Ileum (tissue), 1 donor: Measurements from ENCODE around the genes ACTA1 and ABCB10.

DNA sequence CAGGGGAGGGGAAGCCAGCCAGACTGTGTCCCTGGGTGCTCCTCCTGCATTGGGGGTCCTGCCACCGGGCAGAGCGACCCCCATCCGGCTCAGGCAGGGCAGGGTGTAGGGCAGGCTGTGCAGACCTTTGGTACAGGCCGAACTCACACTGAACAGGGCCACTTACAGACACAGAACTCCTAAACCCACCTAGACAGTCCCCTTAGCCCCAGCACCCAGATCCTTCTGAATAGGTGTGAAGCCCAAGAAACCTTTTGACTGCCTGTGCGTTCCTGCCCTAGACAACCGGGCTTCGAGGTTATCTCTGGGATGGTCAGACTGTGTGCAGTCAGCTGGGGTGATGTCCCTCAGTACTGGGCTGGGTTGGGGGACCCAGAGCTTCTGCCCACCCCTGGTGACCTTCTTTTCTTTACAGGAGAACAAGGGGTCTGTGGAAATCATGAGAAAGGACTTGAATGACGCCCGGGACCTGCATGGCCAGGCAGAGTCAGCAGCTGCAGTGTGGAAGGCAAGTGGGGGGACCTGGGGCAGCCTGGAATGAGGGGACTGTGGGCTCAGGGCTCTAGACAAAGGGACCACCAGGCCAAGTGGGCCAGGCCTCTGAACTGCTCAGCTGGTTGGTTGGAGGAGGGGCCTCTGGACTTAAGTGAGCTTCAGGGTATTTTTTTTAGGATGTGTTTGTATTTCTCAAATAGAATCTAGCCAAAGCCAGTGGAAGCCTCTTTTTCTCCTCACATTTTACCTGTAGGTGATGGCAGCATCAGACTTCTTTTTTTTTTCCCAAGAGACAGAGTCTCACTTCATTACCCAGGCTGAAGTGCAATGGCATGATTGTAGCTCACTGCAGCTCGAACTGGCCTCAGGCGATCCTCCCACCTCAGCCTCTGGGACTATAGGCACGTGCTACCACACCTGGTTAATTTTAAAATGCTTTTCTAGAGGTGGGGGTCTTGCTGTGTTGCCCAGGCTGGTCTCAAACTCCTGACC, 1.7 kb downstream of the RNF187 start:
- PRO-cap = no peak

GRCh38 chr1:228836341-228836824, 101.1 kb downstream of the RHOU start:
- PRO-cap = bidirectional peak, plus-strand start at chr1:228836638, minus-strand start at chr1:228836556

DNA sequence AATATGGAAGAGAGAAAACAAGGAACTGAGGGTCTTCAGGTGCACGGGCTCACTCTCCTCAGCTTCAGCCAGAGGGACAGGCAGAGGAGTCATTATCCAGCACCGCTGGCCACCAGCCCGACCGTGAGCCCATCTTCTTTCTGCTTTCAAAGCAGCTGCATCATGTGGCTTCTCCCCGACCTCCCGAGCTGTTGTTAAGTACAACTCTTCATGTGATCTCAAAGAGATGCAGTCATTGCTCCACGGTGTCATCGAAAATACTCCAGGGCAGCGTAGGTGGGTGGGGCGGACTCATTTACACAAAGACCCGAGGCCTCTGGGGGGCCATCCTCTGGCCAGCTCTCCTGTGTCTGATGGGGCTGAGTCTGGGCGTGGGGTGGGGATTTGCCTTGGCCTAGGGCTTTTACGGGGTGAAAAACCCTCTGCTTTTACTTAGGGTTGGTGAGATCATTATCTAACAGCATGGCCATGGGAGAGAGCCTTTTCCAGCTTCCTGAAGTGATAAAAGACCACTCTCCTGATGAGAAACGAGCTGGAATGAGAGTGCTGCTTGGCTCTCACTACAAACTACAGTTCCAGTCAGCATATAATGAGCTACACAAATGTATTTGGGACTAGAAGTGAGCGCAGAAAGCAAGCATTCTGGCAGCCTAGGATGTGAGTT, 164.9 kb downstream of the RHOU start:
- PRO-cap = no peak

DNA sequence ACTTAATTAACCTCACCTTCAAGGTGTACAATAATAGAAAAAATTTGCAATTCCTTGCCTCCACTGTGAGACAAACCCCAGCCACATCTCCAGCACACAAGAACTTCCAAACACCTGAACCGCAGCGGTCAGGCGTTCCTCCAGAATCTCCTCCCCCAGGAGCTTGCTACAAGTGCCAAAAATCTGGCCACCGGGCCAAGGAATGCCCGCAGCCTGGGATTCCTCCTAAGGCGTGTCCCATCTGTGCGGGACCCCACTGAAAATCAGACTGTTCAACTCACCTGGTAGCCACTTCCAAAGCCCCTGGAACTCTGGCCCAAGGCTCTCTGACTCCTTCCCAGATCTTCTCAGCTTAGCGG, 213.0 kb downstream of the RHOU start:
- PRO-cap = no peak

- PRO-cap = no peak
Measured at GRCh38 chr1:228978663-228979130, 243.4 kb downstream of the RHOU start.

GRCh38 chr1:228989977-228990868, 254.9 kb downstream of the RHOU start:
- PRO-cap = no peak

DNA sequence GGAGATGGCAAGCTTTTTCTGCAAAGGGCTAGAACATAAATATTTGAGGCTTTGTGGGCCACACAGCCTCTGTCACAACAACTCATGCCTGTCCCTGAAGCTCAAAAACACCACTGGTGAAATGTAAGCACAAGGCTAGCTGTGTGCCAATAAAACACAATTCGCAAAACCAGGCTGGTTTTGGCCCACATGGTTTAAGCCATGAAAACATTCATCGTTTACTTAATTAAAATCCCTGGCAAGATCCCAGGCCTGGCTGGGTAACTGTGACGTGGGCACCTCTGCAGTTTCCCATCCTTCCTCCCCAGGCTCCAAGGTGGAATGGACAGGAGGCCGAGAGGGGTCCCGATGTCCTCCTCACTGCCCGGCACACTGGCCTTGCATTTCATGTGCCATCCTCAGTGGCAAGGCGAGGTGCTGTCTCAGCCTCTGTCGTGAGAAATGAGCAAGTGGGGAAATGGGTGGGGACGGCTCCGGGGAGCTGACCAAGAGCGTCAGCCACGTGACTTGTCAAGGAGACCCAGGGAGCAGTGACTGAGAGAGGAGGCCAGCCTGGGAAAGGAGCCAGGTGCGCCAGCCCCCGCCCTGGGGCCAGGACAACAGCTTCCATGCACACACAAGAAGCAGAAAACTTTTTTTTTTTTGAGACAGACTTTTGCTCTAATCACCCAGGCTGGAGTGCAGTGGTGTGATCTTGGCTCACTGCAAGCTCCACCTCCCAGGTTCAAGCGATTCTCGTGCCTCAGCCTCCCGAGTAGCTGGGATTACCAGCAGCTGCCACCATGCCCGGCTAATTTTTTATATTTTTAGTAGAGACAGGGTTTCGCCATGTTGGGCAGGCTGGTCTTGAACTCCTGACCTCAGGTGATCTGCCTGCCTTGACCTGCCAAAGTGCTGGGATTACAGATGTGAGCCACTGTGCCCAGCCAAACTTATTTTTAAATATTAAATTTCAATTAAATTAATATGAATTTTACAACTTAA, 153.0 kb upstream of the RAB4A start:
- PRO-cap = no peak

DNA sequence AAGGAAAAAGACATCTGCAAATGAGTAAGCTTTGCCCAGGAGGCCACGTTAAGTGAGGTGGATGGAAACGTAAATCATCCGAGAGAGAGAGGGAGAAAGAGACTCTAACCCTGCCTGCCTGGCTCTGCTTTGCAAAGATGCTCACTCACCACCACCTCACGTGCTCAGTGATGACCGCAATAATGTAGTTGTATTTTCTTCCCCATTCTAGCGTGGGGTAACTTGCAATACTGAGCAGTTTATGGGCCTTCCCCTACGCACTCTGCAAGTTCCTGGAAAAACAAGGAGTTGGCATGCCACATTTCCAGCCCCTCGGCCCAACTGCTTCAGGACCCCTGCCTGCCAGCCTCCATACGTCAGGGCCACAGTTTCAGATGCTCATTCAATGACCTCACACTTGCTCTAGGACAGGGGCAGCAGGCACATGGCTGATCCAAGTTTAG, 112.6 kb upstream of the RAB4A start:
- PRO-cap = no peak

DNA sequence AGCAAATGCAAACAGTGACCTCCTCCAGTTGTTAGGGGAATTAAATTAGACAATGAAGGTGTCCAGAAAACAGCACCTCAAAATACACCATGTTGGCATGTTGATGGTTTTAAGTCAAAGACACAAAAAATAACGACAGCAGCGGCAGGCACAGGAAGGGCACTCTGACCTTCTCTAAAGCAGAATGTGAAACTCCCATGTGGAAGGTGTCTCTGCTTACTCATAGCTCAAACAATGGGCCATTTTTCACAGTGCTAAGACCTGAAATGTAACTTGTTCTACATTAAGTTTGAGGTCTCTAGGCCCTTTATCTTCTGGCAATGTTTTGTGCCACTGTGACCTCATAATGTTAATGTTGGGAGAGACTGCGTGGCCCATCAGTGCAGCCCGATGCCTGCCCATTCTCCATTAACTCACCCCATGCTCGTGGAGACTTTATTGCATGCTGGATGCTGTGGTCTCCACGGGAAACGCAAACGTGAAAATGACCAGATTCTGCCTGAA, 105.5 kb upstream of the RAB4A start:
- PRO-cap = no peak

DNA sequence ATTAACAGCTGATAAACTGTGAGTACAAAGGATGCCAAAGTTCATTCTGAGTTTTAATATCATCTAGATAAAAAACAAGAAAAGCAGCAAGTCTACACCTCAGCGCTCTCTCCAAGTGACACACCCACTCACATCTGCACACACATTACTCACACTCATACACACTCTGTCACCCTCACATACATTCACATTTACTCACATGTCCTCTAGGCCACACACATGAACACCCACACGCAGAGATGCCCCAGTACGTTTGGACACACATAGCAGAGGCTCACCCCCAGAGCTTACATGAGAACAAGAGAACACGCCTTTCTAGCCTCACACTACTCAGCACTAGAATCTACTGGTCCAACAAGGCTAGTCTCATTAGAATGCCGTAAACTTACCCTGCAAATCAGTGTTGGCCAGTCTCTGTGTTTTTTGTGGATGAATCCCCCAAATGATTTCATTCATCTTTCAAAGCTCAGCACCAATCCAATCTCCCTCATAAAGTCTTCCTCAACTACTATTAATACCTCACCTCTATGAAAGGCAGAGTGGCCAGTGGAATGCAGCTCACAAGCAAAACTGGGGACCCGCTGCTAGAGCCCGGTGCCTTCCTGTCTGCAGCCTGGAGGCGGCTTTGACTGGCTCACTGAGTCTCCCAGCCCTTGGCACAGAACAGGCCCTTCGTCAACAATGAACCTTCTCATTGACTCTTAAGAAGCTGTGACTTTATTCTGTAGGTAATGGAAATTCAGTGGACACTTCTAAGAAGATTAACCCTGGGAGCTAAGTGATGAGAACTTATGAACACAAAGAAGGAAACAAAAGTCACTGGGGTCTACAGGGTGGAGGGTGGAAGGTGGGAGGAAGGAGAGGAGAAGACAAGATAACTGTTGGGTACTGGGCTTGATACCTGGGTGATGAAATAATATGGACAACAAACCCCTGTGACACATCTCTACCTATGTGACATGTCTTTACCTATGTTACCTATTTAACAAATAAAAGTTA, 87.0 kb upstream of the RAB4A start:
- PRO-cap = no peak

DNA sequence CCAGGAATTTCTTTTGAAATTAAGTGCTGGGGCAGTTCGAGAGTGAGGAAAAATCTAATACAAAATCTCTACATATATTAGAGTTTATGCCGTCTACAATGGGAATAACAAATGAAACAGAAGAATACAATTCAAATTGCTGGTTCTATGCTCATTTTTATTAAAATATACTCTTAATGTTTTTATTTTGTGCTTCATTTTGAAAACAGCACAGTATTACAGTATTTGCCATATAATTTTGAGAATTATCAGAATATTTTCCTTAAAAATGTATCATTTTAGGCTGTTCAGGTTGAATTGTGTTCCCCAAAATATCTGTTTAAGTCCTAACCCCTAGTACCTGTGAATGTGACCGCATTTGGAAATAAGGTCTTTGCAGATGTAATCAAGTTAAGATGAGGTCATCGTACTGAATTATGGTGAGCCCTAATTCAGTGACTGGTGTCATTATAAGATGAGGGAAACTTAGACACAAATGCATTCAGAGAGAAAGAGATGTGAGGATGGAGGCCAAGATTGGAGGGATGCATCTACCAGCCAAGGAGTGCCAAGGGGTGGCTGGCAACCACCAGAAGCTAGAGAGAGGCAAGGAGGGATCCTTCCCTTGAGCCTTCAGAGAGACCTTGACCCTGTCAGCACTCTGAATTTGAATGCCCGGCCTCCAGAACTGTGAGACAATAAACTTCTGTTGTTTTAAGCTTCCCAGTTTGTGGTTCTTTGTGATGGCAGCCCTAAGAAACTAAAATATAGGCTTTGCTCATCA, 4.0 kb downstream of the RAB4A start:
- PRO-cap = no peak

- PRO-cap = unidirectional peak, plus-strand start at chr1:229342038; bidirectional peak, plus-strand start at chr1:229342741, minus-strand start at chr1:229342504
Measured at GRCh38 chr1:229341782-229342831, 740 bp downstream of the CCSAP start.

DNA sequence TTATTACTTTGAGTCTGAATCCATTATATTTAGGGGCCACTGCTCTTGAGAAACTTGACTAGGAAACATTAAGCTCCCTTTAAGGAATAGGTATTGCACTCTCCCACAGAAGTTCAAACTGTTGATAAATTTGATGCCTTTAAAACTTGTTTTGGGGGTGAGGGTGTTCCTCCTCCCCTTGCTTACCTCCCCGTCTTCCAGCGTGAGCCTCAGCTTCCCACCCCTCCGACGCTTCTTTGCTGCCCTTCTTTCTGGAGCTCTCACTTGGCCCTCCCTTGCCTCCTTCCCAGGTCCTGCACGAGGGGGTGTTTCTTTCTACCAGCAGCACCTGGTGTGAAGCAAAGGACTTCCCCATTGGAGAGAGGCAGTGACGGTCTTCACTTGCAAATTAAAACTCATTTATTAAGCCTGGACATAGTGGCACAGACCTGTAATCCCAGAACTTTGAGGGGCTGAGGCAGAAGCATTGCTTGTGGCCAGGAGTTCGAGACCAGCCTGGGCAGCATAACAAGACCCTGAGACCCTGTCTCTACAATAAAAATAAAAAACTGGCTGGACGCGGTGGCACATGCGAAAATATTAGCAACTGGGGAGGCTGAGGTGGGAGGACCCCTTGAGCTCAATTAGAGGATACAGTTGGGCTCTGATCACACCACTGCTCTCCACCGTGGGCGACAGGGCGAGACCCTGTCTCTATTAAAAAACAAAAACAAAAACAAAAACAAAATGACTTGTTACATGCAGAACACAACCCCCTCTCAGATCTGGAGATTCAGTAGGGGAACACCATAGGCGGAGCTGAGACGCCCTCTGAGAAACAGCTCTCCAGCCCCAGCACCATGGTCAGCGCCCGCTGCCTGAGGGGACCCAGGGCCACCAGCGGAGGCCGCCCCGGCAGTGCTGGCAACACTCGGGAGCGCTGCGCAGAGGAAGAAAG, 3.5 kb downstream of the ACTA1 start:
- PRO-cap = no peak

- PRO-cap = no peak
Measured at GRCh38 chr1:229433878-229435081, at the start of gene ACTA1. Gene ACTA1, minus strand, starts transcription at chr1:229434094.

DNA sequence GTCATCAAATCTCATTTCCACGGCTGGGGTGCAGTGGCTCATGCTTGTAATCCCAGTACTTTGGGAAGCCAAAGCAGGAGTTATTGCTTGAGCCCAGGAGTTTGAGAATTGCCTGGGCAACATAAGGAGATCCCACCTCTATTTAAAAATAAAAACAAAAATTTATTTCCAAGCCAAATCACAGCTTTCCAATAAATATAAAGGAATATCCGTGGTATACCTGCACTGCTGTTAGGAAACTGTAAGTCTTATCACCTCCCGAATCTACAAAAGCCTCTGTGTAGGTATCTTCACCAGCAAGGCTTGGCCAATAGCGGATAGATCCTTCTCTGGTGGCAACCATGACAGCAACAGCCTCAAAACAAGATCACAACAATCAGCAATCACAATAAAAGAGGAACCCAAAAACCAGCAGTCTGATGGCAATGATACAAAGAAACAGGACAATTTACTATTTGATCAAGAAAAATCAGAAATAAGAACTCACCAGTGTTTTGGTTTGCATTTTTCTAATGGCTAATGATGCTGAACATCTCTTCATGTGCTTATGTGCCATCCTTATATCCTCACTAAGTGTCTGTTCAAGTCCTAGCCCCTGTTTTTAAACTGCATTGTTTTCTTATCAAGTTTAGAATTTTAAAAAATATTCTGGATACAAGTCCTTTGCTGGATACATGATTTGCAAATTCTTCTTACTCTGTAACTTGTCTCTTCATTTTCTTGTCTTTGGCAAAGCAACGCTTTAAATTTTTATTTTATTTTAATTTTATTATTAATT, 8.5 kb downstream of the NUP133 start:
- PRO-cap = no peak

GRCh38 chr1:229509406-229510020, 1.4 kb upstream of the NUP133 start:
- PRO-cap = no peak

DNA sequence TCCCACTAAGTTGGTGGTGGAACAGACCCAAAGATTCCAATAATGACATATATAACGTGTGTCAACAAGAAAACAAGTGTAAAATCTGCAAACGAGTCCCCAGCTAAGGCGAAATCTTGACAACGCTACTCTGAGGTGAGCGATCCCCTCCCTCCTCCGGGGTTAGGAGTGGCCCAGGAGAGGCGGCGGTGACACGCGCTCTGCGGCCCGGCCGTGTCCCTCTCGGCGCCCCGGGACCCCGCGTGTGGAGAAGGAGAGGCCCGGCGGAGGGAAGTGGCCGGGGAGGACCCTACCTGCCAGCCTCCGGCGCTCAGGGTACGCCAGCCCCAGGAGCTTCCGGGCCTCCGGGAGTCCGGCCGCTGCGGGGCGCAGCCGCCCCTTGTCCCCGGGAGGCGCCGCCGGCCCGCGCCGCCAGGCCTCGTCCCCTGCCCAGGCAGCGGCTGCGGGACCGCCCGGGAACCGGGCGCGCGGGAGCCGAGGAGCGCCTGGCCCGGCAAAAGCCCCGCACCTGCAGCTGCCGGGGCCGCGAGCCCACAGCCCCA, 593 bp downstream of the ABCB10 start:
- PRO-cap = unidirectional peak, plus-strand start at position 165 of the sequence; unidirectional peak, plus-strand start at position 349 of the sequence; unidirectional peak, plus-strand start at position 448 of the sequence

GRCh38 chr1:229558385-229559520, at the start of gene ABCB10:
Gene ABCB10, minus strand, starts transcription at chr1:229558707.
- PRO-cap = bidirectional peak, plus-strand start at chr1:229558831, minus-strand start at chr1:229558874; bidirectional peak, plus-strand start at chr1:229559158, minus-strand start at chr1:229559076

GRCh38 chr1:229559521-229559944, 1.0 kb upstream of the ABCB10 start:
- PRO-cap = no peak

DNA sequence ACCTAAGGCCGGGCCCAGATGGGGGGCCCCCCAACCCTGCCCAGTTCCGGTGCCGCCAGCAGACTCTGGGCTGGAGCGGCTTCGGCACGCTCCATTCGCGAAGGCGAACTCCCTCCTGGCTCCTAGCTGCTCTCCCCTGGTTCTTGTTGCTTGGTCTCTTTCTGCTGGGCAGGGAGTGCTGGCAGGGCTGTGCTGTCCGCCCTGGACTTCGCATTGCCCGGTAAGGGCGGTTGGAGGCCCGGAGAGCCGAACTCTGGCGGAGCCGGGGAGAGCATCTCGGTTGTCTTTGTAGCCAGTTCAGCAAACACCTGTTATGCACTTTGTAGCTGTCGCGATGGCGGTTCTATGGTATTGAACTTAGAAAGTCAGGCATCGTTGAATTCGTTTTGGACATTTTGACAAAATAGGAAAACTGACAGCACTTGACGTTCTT, 416 bp downstream of the URB2 start:
- PRO-cap = unidirectional peak, plus-strand start at position 43 of the sequence